Sciatic nerve (tissue), 1 donor: ENCODE data around the genes MUC5B and KRTAP5-5.

- PRO-cap, result no peak
These were observed 18.4 kb downstream of the EPS8L2 start for GRCh38 chr11:724366-724946.

DNA sequence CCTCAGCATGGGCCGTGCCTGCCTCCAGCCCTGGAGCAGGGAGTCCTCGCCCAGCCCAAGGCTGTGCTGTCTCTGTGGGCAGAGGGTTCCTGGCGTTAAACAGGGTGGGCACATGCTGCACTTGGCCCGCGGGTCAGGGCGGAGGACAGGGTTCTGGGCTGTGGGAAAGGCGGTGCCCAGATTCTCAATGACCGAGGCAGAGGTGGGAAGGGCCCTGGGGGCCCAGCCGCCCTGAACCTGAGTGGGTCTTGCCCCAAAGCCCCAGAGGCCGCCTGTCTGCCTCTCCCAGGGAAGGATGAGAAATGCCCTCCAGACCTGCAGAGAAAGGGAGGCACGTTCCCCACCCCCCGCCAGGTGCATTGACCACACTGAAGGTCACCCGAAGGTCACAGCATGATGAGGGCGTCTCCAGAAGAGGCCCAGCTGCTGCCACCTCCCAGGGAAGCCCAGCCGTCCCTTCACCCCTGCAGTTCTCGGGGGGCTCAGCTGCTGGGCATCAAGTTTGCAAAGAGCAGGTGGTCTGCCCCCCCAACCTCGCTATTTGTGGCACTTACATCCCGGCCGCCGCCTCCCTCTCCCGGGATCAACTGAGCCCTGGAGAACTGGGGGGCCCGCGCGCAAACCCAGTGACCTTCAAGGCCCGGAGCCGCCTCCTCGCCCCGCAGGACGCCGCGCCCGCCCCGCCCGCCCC is 431 bp downstream of the CEND1 start:
- PRO-cap, result no peak

GRCh38 chr11:810600-811436 is 1.1 kb downstream of the RPLP2 start:
- PRO-cap, result no peak

DNA sequence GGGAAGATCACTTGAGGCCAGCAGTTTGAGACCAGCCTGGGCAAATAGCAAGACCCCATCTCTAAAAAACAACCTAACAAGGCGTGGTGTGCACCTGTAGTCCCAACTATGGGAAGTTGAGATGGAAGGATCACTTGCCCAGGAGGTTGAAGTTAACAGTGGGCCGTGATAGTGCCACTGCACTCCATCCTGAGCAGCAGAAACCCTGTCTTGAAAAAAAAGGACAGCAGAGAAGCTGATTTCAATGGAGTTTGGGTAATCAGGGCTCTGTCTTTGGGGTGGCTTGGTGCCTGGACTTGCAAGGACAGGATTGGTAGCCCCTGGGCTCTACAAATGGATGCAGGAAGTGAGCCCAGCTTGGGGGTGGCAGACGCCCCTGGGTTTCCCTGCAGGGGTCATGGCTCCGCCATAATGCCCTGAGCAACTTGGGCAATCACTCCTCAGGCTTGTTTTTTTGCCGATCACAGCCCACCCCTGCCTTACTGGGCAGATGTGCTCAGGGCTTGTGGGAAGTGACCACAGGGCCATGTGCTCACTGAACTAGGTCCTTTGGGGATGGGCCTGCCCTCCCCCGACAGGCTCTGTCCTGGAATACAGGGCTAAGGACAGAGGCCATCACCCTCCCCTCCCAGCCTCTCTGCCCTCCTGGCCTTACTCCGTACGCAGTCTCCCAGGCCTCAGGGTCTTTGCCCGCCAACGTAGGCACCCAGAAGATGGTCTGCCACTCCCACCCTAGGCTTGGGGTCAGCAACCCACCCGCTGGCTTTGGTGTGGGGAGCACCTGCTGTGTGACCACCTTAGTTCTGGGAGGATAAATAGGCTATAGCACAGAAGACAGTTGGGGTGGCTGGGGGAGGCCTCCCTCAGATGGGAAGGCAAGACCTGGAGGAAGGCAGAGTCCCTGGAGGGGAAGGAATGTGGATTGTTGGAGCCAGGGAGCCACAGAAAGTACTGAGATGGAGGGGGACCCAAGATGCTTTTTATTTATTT is 3.7 kb downstream of the RPLP2 start:
- PRO-cap, result no peak

DNA sequence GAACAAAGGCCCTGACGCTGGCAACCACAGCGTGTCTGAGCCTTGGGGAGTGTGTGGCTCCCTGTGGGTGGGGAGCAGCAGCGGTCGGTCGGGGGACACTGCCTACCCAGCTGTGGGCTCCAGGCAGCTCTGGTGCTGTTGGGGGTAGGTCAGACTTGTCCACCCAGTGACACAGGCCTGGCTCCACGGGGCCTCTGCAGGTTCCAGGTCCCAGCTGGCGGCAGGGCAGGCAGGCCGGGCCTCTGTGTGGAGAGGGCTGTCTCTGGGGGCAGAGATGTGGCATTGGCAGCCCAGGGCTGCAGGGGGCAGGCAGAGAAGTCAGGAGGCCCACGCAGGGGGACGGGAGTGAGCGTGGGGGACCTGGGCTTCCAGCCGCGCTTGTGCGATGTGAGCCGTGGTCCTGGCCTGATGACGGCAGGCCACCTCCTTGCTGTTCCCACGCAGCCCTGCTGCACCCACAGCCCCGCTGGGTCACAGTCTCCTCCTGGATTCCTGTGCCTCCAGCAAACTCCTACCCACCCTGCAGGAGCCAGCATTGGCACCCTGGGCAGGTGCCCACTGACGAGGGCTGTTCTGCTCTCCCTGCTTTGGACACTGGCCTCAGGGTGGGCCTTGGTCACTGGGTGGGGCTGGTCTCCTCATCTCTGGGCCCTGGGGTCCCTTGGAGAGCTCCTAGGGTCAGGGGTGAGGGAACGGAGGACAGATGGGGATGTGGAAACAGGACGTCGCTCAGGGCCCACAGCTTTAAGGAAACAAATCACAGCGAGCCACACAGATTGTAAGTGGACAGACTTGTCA is 12.5 kb downstream of the TSPAN4 start:
- PRO-cap, result no peak

- PRO-cap, result no peak
These were observed 6.5 kb downstream of the AP2A2 start for GRCh38 chr11:932250-932563.

DNA sequence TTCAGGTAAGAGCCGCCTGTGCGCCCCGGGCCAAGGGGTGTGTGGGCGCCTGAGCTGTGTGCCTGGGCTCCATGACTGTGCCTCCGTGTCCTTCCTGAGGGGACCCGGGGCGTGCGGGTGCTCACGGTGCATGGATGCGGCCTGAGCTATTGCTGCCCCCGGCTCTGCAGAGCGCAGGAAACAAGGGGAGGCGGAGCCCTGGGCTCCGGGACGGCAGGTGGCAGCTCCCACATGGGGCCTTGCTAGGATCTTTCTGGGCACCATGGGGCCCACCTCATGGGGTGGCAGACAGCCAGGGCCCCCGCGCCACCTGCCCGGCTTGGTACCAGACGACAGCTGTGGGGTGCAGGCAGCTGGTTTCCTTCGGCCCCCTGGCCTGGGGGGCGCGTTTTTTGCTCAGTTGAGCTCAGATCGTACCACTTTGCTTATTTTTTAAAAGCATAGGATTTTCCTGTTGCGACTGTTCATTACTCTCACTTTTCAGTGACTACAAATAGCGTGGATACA is 28.3 kb downstream of the MUC6 start:
- PRO-cap, result no peak

GRCh38 chr11:1064105-1064813 is 27.7 kb upstream of the MUC6 start:
- PRO-cap, result no peak

GRCh38 chr11:1222596-1223535 is at the start of gene MUC5B:
MUC5B (plus strand) TSS chr11:1223066.
- PRO-cap, result no peak

DNA sequence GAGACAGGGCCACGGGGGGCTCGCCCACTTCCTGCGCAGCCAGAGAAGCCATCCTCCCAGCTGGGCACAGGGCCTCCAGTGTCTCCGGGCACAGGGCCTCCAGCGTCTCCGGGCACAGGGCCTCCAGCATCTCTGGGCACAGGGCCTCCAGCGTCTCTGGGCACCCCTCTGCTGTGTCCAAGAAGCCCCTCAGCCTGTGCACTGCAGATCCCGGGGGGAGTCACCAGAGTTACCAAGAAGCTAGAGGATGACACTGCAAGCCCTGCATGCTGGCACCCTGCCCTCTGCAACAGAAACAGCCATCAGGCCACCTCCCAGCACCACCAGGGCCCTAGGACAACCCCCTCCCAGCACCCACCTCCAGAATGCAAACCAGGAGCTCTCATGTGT is 13.8 kb downstream of the MOB2 start:
- PRO-cap, result unidirectional peak, minus-strand start at position 330 of the sequence

- PRO-cap, result no peak
These were observed 3.1 kb downstream of the MOB2 start for GRCh38 chr11:1483457-1483940.

- PRO-cap, result no peak
These were observed 10.0 kb downstream of the DUSP8 start for GRCh38 chr11:1562064-1562445.

- PRO-cap, result no peak
These were observed 4.6 kb downstream of the DUSP8 start for GRCh38 chr11:1567102-1568204.

- PRO-cap, result bidirectional peak, plus-strand start at chr11:1574249, minus-strand start at chr11:1574168; unidirectional peak, minus-strand start at chr11:1574426
These were observed 2.2 kb upstream of the DUSP8 start for GRCh38 chr11:1573937-1574922.

DNA sequence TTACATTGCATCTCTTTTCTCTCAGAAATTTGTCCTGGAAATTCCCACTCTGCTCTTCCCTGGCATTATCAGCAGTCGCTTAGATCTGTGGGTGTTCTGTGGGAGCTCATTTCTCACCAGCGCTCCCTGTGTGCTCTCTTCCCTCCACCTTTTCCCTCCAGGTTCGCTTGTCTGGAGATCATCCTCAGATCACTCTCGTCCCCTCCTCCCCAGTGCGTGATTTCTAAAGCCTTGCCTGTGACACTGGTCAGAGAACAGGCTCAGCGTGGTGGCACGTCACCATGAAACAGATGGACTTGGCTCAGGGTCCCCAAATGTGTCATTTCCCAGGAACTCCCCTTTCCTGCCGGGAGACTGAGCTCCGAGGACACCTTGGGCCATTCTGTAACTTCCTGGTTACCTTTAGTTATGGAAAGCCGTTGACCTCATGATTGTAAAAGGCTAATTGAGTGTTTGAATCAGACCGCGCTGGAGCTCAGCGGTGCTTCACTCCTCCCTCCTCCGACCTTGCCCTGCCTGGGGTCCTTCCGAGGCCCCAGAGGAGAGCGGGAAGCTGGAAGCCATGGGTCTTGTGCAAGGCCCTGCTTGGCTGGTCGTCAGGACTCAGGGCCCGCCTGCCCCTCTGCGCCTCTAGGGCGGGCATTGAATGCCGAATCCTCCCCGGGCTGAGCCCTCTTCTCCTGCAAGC is 1.6 kb downstream of the KRTAP5-2 start:
- PRO-cap, result no peak

DNA sequence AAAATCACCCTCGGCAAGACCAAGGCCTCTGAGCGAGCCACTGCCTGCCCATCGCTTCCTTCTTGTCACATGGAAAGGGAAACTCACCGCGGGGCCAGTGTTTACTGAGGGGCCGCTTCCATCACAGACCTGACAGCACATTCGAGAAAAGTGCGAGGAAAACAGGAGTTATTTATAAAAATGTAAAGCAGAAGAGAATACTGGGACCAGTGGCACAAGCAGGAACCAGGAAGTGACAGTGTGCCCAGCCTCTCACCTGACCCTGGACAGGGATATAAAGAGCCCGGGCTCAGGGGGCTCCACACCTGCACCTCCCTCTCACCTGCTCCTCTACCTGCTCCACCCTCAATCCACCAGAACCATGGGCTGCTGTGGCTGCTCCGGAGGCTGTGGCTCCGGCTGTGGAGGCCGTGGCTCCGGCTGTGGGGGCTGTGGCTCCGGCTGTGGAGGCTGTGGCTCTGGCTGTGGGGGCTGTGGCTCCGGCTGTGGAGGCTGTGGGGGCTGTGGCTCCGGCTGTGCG is at the start of gene KRTAP5-5:
Gene KRTAP5-5, plus strand, starts transcription at position 296 of the 520 bp plus-strand sequence.
- PRO-cap, result no peak

DNA sequence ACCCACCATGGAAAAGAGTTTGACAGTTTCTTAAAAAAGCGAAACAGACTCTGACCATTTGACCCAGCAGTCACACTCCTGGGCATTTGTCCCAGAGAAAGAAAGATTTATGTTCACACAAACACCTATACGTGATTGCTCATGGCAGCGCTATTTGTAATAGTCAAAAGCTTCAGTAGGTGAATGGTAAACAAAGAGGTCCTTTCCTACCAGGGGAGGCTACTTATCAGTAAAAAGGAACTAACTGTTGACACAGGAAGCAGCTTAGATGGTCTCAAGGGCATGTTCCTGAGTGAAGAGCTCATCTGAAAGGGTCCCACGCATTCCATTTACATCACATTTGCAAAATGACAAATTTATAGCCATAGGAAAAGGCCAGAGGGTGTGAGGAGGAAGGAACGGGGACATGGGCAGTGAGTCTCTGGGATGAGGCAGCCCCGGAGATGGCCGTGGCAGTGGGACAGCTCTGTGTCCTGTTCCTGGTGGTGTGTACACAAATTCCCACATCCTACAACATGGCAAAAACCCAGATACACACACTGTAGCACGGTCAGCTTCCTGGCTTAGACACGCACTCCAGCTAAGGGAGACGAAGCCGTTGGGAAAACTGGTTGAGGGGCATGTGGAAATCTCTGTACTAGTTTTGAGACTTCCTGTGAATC is 14.6 kb upstream of the KRTAP5-6 start:
- PRO-cap, result no peak

DNA sequence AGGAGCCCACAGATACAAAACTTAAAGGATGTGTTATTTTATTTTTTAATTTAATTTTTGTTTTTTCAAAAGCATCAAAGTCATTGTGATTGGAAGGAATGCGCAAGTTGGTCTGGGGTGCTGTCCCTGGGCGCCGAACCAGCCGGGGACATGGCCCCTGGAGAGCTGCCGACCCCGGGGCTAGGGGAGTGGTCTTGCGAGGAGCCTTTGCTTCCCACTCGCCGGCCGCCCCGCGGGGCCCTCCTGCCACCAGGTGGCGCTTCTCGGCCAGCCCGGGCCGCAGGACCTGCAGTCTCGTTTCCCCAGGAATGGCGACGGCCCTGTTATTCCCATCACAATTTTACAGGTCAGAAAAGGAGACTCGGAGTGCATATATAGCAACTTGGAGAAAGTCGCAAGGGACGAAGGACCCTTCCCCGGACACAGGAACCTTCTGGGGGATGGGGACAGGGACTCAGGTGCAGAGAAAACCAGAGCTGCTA is 3.8 kb upstream of the KRTAP5-6 start:
- PRO-cap, result unidirectional peak, plus-strand start at position 291 of the sequence

DNA sequence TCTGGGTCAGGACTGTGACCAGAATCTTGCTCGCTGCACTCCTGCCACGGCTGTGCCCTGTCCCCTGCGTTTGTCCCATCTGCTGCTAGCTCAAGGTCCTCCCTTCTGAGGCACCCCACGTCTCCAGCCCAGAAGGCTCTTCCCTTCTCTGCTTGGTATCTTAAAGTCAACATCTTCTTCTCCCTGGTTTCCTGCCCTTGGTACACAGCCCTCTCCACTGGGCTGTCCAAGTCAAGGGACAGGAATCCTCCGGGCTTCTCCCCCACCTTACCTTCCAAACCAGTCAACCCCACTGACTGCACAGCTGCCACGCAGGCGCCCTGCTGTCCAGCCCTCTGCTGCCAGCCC is 16.9 kb downstream of the IFITM10 start:
- PRO-cap, result no peak

- PRO-cap, result no peak
These were observed 790 bp upstream of the IFITM10 start for GRCh38 chr11:1751246-1751523.